ENCODE measurements around a stretch of chr12.

DNA sequence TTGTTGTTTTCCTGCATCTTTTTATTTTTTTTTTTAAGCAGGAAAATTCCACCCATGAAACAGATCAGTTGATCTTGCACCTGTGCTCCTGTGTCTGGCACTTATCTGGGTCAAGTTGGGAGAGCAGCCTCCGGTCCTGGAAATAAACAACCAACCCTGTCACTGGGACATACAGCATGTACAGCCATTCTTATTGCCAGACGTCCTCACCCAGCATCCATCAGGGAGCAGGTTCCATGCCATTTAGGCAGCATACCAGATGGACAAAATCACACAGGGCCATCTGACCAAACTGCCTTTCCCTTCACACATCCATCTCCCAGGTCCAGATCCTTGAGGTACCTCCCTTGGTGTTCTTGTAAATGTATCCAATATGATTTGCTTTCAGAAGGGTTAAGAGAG lies 266.1 kb upstream of the BTG1 start:
- PRO-cap: no peak

GRCh38 chr12:92444537-92445149 lies 258.1 kb upstream of the PLEKHG7 start:
- PRO-cap: no peak

GRCh38 chr12:92543781-92544306 lies 158.9 kb upstream of the PLEKHG7 start:
- PRO-cap: no peak

- PRO-cap: no peak
Observed at GRCh38 chr12:92602620-92603046, 100.2 kb upstream of the PLEKHG7 start.

DNA sequence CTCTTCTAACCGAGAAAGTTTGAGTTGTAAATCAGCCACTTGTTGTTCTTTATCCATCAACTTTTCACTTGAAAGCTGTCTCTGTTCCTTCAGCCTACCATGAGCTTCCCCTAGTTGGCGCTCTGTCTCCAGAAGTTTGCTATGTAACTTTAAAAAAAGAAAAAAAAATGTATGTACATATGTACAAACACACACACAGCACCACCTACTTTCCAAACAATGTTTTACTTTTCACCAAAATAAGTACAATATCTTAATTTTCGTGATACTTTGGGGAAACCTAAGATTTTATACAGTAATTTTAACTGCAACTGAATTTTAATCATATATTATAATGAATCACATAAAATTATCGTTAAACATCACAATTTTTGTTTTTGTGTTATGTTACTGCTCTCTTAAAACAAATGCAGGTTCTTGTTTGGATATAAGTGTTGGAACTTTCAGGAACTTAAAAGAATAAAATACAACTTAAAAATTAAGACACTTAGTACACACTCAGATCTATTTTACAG lies 101.1 kb downstream of the EEA1 start:
- PRO-cap: no peak

DNA sequence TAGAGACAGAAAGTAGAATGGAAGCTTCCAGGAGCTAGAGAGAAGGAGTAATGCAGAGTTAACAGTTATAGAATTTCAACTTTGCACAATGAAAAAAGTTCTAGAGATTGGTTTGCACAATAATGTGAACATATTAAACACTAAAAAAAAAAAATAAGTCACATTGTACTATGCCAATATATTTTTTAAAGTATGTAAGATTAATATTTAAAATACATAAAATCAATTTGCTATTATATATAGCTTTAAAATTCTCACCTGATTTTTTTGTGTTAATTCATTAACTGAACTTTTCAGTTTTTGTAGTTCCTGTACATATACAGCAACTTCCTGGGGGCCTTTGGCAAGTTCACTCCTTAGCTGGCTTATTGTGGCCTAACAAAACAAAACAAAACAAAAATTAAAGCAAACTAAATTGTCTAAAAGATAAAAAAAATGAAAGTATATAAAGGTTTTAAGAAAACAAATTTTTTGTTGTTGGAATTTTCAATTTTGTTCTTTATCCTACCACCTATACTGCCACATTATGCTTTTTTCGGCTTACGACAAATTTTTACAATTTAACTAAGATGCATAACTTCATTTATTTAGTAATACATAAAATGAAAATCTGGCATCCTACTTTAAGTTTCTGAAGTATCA lies 86.8 kb downstream of the EEA1 start:
- PRO-cap: no peak

- PRO-cap: no peak
Observed at GRCh38 chr12:92864802-92865074, 64.4 kb downstream of the EEA1 start.

GRCh38 chr12:92940974-92941474 lies 11.9 kb upstream of the EEA1 start:
- PRO-cap: no peak

- PRO-cap: no peak
Observed at GRCh38 chr12:93005702-93006330, 76.7 kb upstream of the EEA1 start.

- PRO-cap: no peak
Observed at GRCh38 chr12:93018636-93019275, 89.7 kb upstream of the EEA1 start.

DNA sequence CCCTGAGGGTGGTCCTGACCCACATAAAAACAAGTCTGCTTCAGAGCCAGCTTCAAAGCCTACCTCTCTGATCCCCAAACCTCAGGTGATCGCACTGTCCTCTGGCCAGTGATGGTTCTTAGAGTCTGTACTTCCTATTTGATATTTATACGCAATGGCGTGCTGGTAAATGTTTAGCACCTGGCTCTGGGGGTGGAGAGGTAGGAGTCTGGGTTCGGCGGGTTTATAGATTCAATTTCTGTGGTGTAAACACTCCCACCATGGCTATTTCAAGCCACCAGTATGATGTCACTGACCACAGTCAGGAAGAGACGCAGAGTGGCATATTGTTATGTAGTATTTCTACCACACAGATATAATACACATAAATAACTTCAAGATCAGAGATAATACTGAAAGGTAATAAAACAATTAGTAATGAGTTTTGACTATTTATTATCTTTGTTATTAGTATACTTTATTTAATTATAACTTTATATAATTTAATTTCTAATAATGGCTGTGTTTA lies 166.3 kb upstream of the EEA1 start:
- PRO-cap: no peak

DNA sequence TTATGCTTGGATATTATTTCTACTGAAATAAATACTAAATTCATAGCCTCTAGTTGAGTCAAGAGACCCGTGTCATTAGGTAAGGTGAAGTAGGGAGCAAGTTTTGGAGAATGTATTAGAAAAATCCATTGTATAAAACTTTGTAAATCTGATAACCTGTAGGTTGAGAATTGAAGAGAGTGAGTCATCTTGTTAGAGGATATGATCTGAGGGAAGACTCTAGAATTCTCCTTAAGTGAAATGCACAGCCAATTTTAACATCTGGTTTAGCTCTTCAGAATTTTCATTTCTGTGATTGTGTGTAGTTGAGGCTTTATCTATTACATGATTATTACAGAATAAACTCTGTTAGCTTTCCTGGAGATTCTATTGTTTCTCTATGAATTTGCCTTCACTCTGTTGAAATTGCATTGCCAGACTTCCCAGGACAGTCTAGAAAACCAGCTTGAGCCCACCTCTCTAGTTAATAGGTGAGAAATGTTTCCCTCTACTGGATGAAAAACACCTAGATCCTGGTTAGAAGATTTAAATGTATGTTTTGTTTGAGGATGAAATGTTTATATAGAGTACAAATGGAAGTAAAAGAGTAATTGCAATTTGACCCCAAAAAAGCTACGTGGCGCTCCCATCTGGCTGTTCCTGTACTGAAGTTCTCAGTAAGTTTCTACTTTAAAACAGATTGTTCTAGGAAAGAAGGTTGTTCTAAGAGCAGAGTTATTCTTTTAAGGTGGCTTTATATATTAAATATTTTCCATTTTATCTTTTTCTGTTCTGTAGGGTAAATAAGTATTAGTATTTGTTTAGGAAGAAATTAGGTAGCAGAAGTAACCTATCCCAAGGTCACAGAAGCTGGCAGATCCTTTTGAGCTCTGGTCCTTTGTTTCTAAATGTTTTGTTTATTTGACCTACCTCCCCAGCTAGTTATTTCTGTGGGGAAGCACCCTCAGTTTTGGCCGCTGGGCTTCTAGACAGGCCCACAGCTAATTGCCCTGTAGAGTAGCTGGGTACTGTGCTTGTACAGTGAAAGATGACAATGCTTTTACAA lies 3.0 kb downstream of the NUDT4 start:
- PRO-cap: no peak

DNA sequence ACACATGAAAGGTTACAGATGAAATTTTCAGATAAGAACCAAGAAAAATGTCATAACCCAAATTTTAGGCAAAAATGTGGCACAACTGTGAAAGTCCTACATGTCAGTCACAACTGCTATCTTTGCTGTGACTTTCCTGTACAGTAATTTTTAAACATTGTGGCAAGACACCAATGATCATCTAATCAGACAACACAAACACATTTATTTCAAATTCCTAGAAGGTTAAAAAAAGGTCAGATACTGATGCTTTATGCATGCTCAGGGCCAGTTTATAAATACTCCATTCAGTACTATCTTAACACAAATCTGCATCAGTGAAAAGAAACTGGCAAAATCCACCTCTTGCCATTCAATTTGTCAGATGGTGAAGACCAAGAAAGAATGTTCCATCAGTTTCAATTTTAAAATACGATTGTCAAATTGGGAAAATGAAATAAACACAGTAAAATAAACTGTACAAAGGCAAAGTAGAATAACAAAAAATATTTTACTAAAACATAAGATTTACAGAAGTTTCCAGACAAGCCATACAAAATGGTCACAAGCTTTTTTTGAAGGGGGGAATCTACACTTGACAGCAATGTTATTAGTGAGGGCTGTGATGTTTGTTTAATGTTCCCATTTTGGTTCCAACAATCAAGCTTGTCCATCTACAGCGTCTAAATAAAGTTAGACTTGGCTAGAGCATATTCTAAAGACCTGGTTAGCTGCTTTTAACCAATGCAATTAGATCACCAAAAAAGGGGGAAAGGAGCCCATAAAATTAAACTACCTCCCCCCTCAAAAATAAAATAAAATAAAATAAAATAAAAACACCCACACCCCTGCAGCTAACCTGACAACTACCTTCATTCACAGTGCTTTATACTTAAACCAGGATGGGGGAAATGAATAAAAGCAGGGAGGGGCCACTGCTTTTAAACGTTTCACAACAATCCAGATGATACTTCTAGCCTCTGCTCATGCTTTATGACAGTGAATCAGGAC lies 31.5 kb downstream of the NUDT4 start:
- PRO-cap: no peak

DNA sequence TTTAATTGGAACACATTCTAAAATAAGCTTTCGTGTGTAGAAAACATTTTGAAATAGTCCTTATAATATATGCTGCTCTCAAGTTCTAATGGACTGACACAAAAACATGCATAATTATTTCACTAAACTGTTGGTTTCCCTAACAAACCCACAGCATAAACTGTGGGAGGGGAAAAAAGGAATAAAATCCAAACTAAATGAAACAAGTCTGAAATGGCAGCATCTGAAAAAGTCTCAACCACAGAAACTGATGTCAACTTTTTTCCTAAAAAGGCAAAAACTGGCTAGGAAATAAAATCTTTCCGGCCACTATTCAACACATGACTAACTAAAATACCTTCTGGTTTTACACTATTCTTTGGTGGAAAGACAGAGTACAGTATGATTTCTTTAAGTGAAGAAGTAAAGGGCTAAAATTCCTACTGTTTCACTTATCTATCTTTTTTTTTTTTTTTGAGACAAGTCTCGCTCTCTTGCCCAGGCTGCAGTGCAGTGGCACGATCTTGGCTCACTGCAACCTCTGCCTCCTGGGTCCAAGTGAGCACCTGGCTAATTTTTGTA lies 25.7 kb downstream of the UBE2N start:
- PRO-cap: no peak

GRCh38 chr12:93563598-93564155 lies 8.8 kb upstream of the SOCS2 start:
- PRO-cap: no peak

GRCh38 chr12:93577111-93577847 lies 4.8 kb downstream of the SOCS2 start:
- PRO-cap: no peak

- PRO-cap: no peak
Observed at GRCh38 chr12:93592231-93592582, 19.7 kb downstream of the SOCS2 start.

GRCh38 chr12:93682821-93683545 lies 5.8 kb downstream of the CRADD start:
- PRO-cap: no peak

GRCh38 chr12:93684848-93685303 lies 7.7 kb downstream of the CRADD start:
- PRO-cap: no peak

DNA sequence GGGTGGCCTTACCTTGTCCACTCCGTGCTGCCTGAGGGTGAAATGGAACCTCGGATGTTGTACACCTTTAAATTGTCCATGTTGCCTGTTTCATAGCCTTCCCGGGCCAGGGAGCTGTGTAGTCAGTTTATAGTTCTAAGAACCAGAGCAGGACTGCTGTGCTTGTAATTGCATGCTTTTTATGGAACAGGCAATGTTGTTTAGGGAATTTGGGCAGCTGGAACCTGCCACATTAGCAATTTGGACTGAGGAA lies 60.4 kb downstream of the CRADD start:
- PRO-cap: no peak

Measured in mesenteric fat pad (tissue), 1 donor.